ENCODE measurements around a stretch of chr20.

DNA sequence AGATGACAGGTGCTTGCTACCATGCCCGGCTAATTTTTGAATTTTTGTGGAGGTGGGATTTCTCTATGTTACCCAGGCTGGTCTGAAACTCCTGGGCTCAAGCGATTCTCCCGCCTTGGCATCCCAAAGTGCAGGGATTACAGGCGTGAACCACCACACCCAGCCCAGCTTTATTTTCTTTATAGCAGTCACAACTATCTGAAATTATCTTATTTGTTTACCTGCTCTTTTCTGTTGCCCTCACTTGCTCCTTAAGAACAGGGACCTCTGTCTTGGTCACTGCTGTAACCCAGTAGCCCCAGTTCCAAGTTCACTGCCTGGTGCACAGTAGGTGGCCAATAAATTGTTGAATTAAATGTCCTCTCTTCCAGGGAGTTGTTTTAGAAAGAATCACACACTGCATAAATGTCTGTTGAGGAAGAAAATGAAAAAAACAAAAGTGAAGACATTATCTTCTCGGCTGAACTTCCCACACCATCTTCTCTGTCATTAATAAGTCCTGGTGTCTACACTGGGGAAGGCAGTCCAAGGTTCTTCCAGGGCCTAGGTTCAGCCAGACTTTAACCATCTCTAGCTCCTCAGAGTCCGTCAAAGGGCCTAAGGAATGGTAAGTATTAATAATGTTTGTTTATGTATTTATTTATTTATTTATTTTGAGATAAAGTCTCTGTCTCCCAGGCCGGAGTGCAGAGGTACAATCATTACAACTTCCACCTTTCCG is 3.0 kb upstream of the SOX12 start:
- PRO-cap = no peak
- RAMPAGE, long total RNA, 4 experiments = no peak in any of the 4 experiments

GRCh38 chr20:332235-333526 is 7.3 kb downstream of the SOX12 start:
- PRO-cap = no peak
- RAMPAGE, long total RNA, 4 experiments = no peak in any of the 4 experiments

DNA sequence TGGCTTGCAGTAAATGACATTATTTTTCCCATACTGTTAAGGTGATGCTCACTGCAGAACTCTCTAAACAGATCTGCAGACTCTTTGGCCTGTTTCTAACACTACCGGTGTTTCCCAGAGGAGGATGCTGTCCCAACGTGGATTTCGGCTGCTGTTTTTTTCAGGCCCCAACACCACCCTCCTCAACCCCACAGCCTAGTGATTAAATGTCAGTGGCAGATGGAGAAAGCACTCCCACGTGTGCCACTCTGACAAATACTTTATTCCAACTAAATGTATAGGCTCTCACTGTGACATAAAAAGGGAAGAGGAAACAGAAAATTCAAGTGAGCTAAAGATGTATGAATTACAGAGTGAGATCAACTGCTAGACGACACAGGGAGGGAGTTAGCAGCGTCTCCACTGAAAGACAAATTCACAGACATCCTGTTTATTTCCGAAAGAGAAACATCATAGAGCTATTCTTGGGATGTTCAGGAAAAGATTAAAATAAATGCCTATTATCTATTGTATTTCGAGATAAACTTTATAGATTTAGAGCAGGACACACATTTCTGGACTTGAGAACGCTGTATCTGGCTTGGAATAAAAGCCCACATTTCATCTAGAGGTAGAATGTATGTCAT is 3.5 kb downstream of the TBC1D20 start:
- PRO-cap = no peak
- RAMPAGE, long total RNA, 4 experiments = no peak in any of the 4 experiments

DNA sequence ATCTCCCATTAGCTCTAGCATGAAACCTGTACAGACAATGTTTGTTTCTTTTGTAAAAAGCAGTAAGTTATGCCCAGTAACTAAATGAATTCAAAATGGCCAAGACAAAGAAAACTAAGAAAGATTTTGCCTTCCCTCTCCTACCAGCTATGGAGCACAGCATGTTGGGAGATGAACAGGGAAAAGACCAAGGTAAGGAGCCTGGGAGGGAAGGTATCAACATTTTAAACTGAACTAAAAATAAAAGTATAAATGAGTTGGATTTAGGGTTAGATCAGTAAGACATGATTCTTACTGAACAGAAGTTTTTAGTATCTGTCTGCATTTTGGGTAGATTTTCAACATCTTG is 20.6 kb upstream of the TBC1D20 start:
- PRO-cap = no peak
- RAMPAGE, long total RNA, 4 experiments = no peak in any of the 4 experiments

DNA sequence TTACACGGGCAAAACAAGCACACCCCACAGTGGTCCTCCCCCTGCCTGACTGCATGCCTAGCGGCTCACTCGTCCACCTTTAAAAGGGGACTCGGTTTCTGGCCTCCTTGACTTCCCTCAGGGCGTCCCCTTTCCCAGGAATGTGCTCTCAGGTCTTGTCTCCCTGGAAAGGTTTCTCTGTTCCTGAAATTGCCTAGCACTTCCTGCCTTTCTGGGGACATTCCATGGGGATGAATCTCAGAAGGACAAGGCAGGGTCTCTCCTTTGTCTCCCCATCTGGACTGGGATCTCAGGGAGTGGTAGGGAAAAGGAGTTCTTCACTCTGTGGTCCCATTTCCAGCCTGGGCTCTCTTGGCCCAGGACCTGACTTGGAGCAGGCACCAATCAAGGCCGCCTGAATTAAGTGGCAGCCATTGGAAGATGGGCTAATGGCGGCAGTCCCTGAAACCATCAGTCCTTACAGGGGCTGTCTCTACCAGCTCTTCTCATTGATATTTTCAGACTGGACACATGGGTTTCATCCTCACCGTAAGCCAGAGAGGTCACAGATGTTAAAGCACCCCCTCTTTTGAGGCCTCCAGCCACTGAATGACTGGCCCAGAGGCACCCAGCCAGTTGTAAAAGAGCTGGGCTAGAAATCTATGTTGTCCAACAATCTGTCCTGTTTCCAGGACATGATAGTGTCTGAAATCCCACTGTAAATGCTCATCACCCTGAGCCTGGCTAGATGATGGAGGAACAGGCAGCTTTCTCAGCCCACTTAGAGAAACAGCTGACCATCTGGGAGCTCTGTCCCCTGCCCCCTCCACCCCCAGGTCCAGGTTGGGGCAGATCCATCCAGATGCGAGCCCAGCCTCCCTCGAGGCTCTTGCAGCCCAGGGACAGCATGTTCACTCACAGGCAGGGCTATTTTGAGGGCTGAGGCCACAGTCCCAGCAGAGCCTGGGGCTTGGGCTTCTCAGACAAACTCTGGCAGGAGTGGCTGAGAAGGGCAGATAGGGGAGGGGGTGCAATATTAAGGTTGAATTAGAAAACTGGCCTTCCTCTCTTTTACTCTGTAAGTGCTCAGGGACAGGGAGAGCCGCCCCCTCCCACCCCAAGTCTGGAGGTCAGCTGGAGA is 4.5 kb downstream of the TCF15 start:
- PRO-cap = no peak
- RAMPAGE, long total RNA, 4 experiments = no peak in any of the 4 experiments

GRCh38 chr20:647896-648869 is 4.8 kb downstream of the SRXN1 start:
- PRO-cap = no peak
- RAMPAGE, long total RNA, 4 experiments = no peak in any of the 4 experiments

DNA sequence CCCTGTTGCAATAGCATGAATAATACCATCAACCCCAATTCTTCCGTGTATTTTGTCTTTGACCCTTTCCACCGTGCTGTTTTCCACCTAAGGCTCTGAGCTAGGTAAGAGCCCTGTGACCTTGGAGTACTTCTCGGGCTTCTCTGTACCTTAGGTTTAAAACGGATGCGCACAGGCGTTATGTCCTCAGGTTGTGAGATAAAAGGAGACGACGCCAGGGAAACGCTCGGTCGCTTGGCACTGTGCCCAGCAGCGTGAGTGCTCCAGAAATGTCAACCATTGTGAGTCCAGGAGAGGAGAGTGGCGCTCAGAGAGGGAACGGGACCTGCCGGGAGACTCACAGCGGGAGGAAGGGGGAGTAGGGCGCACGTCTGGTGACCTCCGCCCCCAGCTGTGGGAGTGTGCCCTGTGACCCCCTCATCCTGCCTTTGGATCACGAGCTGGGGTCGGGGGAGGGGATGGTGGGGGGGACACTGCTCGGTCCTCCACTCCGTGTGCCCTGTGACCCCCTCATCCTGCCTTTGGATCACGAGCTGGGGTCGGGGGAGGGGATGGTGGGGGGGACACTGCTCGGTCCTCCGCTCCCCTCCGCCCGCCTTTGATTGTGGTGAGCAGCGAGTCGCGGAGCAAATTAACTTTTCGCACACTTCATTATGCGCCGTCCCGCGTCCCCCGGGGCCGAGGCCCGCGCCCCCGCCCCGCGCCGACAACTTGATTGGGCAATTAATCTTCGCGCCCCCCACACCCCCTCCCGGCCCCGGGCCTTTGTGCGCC is 33.9 kb upstream of the SCRT2 start:
- PRO-cap = no peak
- RAMPAGE, long total RNA, 4 experiments = no peak in any of the 4 experiments

DNA sequence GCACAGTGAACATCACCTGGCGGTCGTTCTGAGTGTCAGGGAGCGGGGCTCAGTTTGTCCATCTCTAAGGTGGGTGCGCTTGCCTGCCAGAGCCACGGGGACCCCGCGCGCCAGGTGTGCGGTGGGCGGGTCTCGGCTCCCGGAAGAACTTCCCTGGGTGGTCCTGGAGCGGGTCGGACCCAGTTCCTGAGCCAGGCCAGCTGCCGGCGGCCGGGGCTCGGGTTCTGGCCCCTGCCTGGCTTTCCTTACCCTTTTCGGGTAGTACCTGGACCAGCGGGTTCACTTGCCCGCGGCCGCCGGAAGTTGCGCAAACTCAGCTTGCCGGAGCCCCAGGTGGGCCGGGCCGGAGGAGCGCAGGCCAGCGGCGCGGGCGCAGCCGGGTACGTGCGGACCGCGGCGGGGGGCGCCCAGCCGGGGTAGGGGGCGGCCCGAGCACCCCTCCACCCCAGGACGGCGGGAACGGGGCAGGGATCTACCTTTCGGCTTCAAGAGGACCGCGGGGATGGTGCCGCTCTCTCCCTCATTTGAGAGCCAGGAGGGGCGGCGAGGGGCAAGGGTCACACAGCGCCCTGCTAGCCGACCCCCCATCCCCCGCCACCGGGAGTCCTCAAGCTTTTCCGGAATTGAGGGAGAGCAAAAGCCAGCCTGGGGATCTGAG is 7.6 kb downstream of the FAM110A start:
- PRO-cap = unidirectional peak, plus-strand start at position 332 of the sequence
- RAMPAGE, long total RNA, 4 experiments = no peak in any of the 4 experiments

DNA sequence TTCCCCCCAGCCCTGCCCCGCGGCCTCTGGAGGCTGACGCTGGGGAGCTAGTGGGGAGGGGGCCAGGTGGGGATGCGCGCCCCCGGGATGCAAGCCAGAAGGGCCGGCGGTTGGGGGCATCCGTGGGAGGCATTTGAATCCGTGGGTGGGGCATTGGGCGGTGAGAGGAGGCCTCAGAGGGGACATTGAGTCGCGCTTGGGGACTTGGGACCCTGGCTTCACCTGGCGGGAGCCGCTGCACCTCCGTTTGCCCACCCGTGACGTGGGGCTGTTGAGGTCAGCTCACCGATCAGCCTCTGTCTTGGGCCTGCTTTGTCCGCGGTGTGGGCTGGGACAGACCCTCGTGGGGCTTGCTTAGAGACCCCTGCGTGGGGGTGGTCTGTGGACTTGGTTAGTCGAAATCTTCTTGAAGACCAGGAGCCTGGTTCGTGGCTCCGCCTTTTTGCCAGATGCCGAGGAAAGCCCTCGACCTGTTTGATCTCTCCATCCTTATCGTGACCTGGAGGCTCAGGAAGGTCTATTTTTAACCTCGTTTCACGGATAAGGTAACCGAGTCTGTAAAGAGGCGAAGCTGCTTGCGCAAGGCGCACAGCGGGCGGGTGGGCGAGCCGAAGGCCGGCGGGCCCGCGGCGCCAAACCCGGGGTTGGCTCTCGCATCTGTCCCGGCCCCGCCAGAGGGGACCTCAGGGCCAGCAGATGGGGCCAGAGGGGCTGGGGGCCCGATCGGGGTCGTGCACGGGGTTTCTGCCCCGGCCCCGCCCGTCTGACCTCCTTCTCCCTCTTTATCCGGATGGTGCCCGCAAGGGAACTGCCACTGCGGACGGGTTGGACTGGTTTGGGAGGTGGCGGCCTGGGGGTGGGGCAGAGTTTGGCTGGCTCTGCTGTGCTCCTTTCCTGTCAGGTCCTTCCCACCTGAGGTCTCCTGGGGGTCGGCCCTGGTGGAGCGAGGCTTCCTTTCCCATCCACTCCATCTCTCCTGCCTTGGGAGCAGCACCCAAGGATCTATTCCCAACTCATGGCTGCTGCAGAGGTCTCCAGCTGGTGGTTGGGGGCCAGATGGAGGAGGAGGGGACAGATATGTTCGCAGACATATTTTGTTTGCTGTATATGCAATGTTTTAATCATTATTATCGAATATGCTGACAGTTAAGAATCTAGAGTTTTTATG is 8.5 kb downstream of the FAM110A start:
- PRO-cap = no peak
- RAMPAGE, long total RNA, 4 experiments = no peak in any of the 4 experiments

- PRO-cap = no peak
- RAMPAGE, long total RNA, 4 experiments = no peak in any of the 4 experiments
These were observed 5.4 kb downstream of the RSPO4 start for GRCh38 chr20:996713-997090.

- PRO-cap = no peak
- RAMPAGE, long total RNA, 4 experiments = no peak in any of the 4 experiments
These were observed 11.6 kb downstream of the PSMF1 start for GRCh38 chr20:1130050-1130378.

- PRO-cap = no peak
- RAMPAGE, long total RNA, 4 experiments = no peak in any of the 4 experiments
These were observed 2.0 kb upstream of the TMEM74B start for GRCh38 chr20:1186718-1187301.

- PRO-cap = no peak
- RAMPAGE, long total RNA, 4 experiments = no peak in any of the 4 experiments
These were observed 10.1 kb upstream of the RAD21L1 start for GRCh38 chr20:1215695-1216108.

DNA sequence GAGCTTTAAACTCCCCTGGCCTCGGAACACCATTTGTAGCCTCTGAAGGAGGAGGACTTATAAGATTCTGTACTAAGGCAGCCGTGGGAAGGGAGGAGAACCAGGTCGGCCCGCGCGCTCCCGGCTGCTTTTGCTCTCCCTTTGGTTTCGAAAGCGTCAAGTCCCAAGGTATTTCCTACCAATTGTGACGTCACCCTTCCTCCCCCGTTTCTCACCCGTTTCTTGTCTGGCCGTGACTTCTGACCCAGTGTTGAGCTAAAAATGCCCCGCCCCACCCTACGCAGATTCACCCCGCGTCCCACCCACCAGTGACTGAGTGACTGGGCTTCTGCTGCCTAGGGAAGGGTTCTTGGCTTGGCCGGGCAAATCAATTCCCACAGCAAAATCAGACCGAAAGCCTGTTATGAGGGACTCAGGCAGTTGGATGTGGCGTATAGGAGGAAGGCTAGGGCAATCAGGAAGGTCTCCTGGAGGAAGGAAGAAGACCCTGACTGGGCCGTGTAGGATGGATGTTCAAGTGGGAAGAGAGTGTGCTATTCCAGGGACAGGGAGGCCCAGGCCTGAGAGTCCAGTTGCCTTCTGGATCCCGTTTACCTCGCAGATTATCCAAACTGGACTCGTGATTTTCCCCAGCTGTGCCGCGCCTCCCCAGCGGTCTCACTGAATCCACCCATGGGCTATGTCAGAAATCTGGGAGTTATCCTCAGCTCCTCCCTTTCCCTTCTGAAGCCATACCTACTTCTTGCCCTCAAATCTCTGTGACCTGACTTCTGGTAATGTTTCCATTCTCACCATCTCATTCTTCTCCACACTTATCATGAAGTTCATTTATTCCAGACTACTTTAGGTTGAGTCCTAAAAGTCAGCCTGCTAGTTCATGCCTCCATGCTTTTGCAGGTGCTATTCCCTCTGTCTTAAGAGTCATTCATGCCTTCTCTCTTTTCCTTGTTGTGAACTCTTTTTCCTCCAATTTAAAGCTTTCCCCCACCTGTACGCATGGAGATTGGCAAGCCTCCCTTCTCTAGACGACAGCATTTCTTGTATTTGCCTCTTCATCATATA is 3.0 kb downstream of the SDCBP2 start:
- PRO-cap = bidirectional peak, plus-strand start at position 311 of the sequence, minus-strand start at position 143 of the sequence; unidirectional peak, minus-strand start at position 592 of the sequence; unidirectional peak, minus-strand start at position 662 of the sequence
- RAMPAGE, long total RNA, 4 experiments = no peak in any of the 4 experiments

DNA sequence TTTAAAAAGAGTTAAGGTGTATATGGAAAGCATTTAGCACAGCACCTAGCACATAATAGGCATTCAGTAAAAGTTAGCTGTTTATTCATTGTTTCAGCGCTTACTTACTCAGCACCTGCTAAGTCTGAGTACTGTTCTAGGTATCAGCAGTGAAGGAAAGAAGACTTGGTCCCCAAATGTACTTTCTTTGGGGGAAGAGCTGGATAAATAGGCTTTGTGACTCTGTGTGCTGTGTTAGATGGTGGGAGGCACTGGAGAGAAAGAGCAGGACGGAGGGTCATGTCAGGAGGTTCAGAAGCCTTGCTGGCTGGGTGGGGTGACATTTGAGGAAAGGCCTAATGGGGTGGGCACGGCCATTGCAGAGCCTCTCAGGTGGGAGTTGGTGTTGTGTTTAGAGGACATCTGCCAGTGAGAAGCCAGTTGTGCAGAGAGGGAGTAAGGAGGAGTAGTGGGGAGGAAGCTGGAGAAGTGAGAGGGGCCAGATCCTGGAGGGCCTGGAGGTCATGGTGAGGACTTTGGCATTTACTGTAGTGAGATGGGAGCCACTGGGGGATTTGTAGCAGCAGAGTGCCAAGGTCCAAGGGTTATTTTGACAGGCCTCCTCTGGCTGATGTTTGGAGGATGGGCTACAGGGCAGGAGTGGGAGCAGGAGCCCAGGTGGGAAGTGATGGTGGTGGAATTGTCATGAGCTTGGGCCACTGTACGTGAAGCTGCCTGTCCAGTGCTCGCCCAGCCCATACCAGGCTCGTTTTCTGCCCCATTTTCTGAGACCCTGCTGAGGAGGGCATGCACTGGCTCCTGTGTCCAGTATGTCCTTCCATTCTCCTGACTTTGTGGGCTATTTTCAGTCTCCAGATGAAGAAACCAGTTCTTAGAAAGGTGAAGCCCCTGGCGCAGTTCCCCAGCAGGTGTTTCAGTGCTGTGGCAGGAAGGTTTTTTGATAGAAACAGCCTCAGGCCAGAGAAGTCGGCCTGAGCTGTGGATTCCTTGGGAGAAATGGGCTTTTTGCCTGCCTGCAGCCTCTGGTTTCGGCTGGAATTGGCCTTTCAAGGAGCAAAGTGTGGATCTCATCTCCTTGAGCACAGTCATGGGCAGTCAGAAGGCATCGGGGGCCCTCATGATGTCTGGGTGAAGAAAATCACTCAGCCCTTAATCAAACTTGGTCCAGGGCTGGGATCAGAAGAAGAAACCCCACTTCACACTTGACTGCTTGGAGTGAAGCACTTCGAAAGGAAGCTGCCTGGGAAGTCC is 777 bp downstream of the SDCBP2 start:
- PRO-cap = no peak
- RAMPAGE, long total RNA, 4 experiments = no peak in any of the 4 experiments

DNA sequence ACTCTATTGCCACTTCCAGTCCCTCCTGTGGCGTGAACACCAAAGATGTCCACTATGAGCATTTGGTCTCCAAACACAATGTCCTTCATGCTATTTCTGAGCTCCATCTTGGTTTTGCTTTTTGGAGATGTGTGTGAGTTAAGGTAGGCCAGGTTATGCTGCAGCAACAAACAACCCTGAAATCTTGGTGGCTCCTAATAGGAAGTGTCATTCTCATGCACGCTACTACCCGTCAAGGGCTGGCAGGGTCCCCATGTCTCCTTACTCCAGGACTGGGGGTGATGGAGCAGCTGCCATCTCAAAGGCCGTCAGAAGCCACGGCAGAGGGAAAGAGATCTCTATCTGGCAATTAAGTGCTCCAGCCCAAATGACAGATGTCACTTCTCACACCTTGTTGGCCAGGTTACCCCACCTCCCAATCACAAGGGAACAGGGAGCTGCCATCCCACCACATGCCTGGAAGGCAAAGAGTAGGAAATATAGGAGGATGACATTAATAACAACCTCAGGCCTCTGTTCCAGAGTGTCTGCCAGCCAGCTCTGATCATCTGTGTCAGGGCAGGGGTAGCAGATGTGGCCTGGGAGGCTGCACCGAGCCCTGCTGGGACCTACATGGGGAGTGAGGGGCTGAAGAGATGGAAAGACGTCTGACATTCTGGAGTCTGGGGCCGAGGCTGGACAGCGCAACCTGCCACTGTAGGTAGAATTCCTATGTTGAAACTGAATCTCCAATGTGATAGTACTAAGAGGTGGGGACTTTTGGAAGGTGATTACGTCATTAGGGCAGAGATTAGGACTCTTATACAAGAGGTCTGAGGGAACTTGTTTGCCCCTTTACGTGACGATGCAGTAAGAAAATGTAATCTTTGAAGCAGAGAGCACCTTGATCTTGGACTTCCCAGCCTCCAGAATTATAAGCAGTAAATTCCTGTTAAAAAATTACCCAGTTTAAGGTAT is 4.7 kb upstream of the SDCBP2 start:
- PRO-cap = no peak
- RAMPAGE, long total RNA, 4 experiments = no peak in any of the 4 experiments

DNA sequence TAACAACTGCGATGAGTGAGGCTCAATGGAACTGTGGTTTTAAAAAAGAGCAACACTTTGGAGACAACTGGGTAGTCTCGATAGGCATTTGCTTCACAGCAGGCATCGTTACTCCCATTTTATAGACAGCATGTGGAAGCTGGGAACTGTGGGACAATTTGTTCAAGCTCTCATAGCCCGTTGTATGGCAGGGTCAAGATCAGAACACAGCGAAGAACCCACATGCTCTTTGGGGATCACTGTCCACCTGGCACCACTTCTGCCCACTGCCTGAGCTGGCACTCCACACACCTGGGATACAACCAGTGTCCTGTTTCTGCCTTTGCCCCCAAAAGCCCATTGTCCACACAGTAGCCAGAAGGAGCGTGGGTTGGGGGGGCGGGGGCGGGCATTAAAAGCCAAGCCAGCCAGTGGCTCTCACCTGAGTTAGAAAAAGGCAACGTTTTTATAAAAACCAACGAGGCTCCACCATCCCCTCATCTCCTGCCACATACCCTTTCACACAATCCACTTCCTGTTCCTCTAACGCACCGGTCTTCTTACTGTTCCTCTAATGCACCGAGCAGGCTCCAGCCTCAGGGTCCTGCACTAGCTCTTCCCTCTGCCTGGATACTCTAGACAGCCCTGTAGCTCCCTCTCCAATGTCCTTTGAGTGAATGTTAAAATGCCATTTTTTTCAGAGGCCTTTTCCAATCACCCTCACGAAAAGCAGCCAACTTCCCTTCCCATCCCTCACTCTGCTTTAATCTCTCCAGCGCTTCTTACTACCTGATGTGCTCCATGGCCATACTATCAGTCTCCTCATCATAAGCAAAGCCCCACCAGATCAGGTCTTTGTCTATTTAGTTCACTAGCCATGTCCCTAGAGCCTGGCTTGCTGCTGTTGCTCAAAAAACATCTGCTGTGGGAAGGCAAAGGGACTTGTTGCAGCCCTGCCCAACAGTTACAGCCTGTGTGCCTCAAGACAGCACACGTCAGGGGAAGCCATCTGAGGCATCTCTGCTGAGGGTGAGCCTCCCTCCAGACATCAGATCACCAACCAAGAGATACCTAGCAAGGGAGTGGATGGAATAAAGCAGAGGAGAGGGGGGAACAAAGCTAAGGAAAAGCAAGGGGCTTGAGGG is 4.1 kb downstream of the FKBP1A start:
- PRO-cap = unidirectional peak, plus-strand start at position 942 of the sequence
- RAMPAGE, long total RNA, 4 experiments = no peak in any of the 4 experiments

DNA sequence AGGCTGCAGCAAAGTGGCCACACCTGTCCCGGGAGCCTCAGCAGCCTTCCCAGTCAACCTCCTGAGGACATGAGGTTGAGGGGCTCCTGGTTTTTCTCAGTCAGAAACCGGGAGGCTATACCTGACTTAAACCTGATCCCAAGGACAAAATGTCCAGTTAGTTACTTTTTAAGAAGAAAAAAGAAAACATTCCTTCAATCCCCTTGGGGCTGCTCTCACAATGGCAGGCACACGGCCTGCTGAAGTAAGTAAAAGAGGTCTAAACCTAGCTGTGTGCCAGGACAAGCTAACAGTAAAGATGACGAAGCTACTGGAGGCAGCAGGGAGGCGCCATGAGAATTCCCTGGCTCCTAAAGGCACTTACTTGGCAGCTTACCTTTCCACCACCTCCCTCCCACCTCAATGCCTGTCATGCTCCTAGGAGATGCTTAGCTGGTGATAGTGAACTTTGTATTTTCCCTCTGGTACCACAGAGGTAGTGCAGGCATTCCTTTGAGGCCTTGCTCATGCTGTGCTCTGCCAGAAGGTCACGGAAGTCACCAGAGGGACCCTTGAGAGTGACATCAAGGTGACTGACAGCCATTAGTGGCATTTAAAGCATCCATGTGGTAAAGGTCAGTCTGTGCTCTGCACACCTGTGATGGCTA is 3.2 kb downstream of the FKBP1A start:
- PRO-cap = unidirectional peak, plus-strand start at position 295 of the sequence
- RAMPAGE, long total RNA, 4 experiments = no peak in any of the 4 experiments

- PRO-cap = no peak
- RAMPAGE, long total RNA, 4 experiments = no peak in any of the 4 experiments
These were observed 13.8 kb downstream of the NSFL1C start for GRCh38 chr20:1452813-1453320.

DNA sequence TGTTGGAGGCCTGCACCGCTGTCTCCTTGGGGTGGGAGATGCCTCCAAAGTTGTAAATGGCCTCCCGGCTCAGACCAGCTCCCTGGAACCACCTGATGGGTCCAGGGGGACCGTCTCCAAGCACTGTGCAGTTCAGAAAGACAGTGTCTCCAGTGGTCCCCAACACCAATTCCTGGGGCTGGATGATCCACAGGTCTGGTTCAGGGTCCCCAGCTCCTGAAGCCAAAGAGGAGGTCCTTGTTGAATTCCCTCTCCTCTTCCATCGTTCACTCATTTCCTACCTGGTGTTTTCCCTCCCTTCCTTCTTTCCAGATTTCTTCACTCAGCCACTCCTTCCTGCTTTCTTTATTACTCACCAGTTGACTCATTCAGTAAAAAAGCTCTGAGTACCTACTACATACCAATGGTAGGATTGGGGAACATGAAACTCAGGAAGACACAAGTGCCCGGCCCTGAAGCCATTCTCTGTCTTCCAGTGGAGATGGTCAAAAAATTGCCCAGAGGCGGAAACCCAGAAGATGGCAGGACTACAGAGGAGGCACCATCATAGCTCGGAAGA is 11.8 kb upstream of the NSFL1C start:
- PRO-cap = no peak
- RAMPAGE, long total RNA, 4 experiments = no peak in any of the 4 experiments